Ovary (tissue), 7 donors: ENCODE measurements around the genes NPY1R, KLHL2, MSMO1 and SPOCK3.

- PRO-cap, 7 experiments = no peak in any of the 7 experiments
- RAMPAGE, long total RNA, 2 experiments = no peak in any of the 2 experiments
Measured at GRCh38 chr4:159289216-159289981, 186.5 kb downstream of the RAPGEF2 start.

DNA sequence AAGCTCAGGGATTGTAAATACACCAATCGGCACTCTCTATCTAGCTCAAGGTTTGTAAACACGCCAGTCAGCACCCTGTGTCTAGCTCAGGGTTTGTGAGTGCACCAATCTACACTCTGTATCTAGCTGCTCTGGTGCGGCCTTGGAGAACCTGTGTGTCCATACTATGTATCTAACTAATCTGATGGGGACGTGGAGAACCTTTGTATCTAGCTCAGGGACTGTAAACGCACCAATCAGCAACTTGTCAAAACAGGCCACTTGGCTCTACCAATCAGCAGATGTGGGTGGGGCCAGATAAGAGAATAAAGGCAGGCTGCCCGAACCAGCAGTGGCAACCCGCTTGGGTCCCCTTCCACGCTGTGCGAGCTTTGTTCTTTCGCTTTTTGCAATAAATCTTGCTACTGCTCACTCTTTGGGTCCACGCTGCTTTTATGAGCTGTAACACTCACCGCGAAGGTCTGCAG is 426.5 kb downstream of the NAF1 start:
- PRO-cap, 7 experiments = no peak in any of the 7 experiments
- RAMPAGE, long total RNA, 2 experiments = no peak in any of the 2 experiments

GRCh38 chr4:163025849-163026151 is 140.9 kb downstream of the NAF1 start:
- PRO-cap, 7 experiments = no peak in any of the 7 experiments
- RAMPAGE, long total RNA, 2 experiments = no peak in any of the 2 experiments

- PRO-cap, 7 experiments = peak in 2 of 7 experiments; most common plus-strand start chr4:163165585 (in 2)
- RAMPAGE, long total RNA, 2 experiments = no peak in any of the 2 experiments
Measured at GRCh38 chr4:163165273-163165906, 1.3 kb downstream of the NAF1 start.

DNA sequence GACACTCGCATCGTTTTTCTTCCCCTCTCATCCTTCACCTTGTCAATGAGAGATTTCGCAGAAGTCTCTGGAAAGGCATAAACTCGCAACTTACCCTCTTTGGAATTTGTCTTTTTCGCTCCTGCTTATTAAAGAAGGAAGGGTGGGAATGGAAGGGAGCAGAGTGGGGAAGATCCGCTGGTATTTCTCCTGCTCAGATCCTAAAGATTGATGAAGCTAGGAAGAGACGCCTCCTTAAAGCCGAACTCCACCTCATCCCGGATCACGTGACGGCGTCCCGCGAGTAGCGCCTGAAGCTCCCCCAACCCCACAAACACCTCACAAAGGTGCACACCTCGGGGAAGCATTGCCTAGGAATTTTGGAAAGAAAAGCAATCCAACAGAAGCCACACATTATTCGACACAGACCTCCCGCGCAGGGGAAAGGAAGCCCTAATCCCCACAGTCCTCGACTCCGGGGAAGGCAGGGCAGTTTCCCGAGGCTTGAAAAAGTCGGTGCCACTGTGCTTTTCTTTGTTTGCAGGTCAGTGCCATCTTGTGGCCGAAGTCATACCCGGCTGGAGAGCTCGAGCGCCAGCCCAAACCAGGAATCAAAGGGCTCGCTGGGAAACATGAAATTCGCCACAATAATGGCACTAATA is at the start of gene NPY1R:
Gene NPY1R (minus strand): TSS at position 209 of the 641 bp plus-strand sequence.
- PRO-cap, 7 experiments = peak in 2 of 7 experiments; most common minus-strand start position 209 of the sequence (in 2)
- RAMPAGE, long total RNA, 2 experiments = start-site peak on the minus strand in 1 of 2 experiments, centred at position 199 of the sequence, 56 reads per replicate

DNA sequence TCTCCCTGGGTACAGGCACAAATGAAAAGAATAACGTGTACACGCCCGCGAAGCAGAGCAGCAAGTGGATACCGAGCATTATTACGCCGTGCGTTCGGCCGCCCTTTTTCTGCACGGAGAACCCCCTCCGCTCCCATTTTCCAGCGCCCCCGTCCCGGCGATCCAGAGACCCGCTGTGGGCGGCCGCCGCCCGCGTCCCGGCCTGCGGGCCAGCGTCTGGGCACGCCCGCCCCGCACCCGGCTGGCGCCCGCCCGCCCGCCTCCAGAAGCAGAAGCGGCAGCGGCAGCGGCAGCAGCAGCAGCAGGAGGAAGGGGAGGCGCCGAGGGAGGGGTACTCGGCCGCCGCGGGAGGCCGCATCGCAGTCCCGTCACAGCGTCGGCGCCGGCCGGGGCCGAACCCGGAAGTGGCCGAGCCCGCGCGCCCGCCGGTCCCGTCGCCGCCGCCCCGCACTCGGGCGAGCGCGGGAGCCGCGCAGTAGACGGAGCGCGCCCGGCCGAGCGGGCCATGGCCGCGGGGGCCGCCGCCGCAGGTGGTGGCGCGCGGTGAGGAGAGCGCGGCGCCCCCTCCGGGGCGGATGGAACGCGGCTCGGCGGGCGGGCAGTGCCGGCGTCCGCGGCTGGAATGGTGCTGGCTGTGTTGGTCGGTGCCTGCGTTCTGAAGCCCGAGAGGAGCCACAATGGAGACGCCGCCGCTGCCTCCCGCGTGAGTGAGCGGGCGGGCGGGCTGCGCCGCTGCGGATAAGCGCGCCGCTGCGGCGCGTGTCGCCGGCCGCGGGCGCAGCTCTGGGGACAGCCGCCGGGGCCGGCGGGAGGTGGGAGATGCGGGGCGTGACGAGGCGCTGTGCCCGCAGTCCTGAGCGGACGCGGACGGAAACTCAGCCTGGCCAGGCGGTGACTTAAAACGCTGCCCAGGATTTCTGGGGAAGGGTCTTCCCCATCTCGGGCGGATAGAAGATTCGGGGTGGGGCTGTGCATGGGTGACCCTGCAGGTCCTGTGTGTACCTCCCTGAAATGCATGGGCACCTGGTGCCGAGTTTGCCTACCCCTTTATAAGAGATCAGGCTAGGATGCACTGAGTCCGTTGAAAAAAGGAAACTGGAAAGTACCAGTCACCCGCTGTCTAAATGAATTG is at the start of gene KLHL2:
Gene KLHL2 (plus strand): TSS at position 362 of the 1,132 bp plus-strand sequence.
- PRO-cap, 7 experiments = peak in 7 of 7 experiments; most common plus-strand start position 478 of the sequence (in 7); most common minus-strand start position 406 of the sequence (in 7)
- RAMPAGE, long total RNA, 2 experiments = no peak in any of the 2 experiments

GRCh38 chr4:165222325-165223501 is 15.4 kb downstream of the KLHL2 start:
- PRO-cap, 7 experiments = peak in 1 of 7 experiments; most common minus-strand start chr4:165222471 (in 1)
- RAMPAGE, long total RNA, 2 experiments = no peak in any of the 2 experiments

GRCh38 chr4:165327616-165328518 is at the start of gene MSMO1:
Gene MSMO1 (plus strand): TSS chr4:165327669.
- PRO-cap, 7 experiments = peak in 7 of 7 experiments; most common plus-strand start chr4:165327720 (in 6)
- RAMPAGE, long total RNA, 2 experiments = start-site peak on the plus strand in 2 of 2 experiments, at chr4:165327685-165327717 at its widest, 254 to 518 reads per replicate

GRCh38 chr4:165343801-165344725 is 16.6 kb downstream of the MSMO1 start:
- PRO-cap, 7 experiments = peak in 1 of 7 experiments; most common plus-strand start chr4:165343925 (in 1)
- RAMPAGE, long total RNA, 2 experiments = no peak in any of the 2 experiments

DNA sequence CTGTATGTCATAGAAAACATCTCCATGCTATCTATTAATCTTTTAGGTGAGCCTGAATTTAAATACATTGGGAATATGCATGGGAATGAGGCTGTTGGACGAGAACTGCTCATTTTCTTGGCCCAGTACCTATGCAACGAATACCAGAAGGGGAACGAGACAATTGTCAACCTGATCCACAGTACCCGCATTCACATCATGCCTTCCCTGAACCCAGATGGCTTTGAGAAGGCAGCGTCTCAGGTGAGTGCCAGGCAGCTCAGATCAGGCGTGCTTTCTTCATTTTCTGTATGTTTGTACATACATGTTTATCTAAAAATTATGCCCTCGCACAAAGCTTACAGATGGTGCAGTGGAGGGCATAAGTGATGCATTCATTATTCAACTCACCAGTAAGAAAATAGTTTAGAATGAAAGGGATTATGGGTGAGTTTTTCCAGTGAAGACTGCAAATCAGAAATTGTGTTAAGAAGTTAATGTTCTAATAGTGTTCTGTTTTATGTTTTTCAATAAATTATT is 85.6 kb downstream of the CPE start:
- PRO-cap, 7 experiments = no peak in any of the 7 experiments
- RAMPAGE, long total RNA, 2 experiments = start-site peak on the plus strand in 1 of 2 experiments, centred at position 79 of the sequence, 27 reads per replicate

DNA sequence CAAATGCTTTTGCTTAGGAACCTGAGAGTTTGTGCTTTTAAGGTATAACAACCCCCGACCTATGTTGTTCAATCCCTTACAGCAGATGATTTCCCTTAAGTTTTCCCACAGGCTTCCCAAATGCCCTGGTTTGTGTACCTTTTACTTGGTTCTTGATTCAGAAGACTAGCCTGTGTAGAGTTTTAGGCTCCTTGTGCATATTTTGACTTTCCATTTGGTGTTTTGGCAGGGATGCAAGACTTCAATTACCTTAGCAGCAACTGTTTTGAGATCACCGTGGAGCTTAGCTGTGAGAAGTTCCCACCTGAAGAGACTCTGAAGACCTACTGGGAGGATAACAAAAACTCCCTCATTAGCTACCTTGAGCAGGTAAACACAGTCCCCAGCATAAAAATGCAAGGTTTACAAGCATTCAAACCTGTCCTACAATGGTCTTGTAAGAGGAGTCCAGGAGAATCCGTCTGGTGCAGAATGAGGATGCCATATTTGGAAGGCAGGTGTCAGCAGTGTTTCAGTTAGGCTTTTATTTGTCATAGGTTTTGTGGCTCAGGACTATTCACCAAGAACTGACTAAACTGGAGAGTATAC is 108.5 kb downstream of the CPE start:
- PRO-cap, 7 experiments = no peak in any of the 7 experiments
- RAMPAGE, long total RNA, 2 experiments = start-site peak on the plus strand in 1 of 2 experiments, centred at positions 270 to 335 of the sequence, 19 to 24 reads per replicate

DNA sequence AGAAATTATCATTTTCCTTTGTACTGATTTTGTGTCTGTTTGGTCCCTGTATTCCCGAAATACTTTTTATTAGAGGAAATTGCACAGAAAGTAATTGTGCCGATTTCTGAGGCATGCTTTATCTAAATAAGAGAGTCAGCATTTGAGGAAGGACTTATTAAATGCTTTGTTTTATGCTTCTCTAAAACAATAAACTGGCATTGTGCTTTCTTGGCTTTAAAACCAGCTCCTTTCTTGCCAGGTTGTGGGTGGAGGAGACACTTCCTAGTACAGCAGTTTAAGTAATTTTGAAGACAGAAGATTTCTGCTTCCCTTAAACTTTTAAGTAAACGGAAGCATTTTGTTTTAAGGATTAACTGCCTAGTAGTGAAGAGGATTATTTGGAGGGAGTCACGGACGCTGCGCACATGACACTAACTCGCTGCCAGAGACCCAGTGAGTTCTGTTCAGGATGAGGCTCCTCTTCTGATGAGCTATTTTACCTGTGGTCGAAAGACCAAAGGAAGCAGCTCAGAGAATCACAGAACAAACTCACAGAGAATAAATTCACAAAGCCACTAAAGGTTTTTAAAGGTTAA is 169.5 kb downstream of the TLL1 start:
- PRO-cap, 7 experiments = no peak in any of the 7 experiments
- RAMPAGE, long total RNA, 2 experiments = no peak in any of the 2 experiments

GRCh38 chr4:166093051-166093396 is 220.0 kb downstream of the TLL1 start:
- PRO-cap, 7 experiments = peak in 1 of 7 experiments; most common minus-strand start chr4:166093210 (in 1)
- RAMPAGE, long total RNA, 2 experiments = no peak in any of the 2 experiments

DNA sequence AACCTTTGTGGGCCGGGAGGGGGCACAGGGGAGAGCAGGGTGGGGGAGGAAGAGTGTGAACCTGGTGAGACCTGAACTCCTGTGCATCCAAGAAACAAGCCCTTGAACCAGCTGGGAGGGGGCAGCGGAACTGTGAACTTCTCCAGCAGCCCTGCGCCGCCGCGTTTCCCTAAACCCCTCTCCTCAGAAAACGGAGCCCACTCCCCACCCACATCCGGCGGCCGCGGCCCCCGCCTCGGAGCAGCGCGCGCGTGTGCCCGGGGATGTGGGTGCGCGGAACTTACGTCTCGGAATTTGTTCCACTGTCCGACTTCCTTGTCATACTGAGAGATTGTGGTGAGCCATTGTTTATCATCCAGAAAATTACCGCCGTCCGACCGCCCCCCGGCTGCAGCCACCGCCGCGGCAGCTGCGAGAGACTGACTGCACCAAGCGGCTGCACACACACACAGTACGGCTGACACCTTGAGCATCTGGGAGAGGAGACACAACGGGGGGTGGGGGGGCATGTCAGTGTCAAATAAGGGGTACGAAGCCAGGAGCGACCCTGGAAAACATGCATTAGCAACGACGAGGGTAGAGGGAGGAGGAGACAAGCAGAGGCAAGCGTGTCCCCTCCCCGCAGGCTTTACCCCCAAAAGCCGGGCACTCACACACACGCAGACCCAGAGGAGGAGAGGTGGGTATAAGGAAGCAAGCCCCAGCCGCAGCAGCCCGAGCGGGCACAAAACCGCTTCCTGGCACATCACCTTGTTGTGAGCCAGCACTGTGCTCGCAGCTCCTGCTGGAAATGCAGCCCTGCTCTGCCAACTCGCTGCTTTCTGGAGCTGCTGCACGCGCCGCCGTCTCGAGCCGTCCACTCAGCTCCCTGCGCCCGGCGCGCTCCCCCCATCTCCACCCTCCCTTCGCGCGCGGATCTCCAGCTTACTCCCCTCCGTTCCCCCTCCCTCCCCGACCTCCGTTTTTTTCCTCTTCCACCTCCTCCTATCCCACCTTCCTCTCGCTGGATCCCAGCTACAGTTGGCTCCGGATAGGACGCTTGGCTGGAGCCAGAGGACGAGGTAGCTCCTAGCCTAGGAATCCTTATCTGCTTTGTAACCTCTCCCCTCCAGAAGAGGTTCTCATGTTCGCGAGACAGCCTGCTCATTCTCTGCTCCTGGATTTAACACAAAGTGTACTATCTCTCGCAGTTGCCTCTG is at the start of gene SPOCK3:
Gene SPOCK3 (minus strand): TSS at position 794 of the 1,199 bp plus-strand sequence.
- PRO-cap, 7 experiments = peak in 2 of 7 experiments; most common plus-strand start position 1,006 of the sequence (in 1); most common minus-strand start position 421 of the sequence (in 1)
- RAMPAGE, long total RNA, 2 experiments = start-site peak on the minus strand in 2 of 2 experiments, centred at positions 800 to 880 of the sequence, 40 to 123 reads per replicate

- PRO-cap, 7 experiments = no peak in any of the 7 experiments
- RAMPAGE, long total RNA, 2 experiments = no peak in any of the 2 experiments
Measured at GRCh38 chr4:168498152-168498694, 1.4 kb downstream of the PALLD start.

GRCh38 chr4:168560005-168560650 is 63.3 kb downstream of the PALLD start:
- PRO-cap, 7 experiments = no peak in any of the 7 experiments
- RAMPAGE, long total RNA, 2 experiments = no peak in any of the 2 experiments

GRCh38 chr4:168604406-168604926 is 107.6 kb downstream of the PALLD start:
- PRO-cap, 7 experiments = no peak in any of the 7 experiments
- RAMPAGE, long total RNA, 2 experiments = no peak in any of the 2 experiments

DNA sequence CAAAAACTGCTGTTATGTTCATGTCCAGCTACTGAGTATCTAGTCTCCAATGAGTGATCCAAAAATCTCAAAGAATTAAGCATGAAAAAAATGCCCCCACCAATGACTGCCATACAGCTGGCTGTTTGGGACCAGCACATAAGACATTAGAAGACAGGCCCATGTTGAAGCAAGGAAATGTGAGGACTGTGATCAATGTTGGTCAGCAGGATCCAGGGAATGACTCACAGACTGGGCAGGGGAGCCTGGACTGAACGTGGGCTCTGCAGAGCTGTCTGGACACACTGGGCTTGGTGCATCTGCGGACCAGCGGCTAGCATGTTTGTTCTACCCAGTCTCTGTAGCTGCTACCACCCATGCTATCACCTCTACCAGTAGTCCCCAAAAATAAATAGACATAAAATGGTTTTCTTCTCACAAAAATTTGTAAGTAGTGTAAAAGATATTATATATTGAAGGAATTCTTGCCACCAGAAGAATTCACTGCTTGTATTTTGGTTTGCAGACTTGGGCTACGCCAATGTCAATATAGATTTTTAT is 108.6 kb downstream of the PALLD start:
- PRO-cap, 7 experiments = no peak in any of the 7 experiments
- RAMPAGE, long total RNA, 2 experiments = no peak in any of the 2 experiments

DNA sequence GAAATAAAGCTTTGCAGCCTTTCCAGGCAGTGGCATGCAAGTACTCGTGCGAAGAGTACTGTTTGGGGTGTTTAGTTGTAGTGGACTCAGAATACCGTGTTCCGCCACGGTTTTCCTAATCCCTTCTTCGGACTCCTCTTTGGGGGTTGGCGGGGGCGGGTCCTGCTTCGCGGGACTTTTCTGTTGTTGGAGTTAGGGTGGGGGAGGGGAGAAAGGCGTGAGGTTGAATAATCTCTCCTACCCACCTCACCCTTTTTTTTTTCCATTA is 135.0 kb downstream of the PALLD start:
- PRO-cap, 7 experiments = peak in 3 of 7 experiments; most common plus-strand start position 195 of the sequence (in 3); most common minus-strand start position 88 of the sequence (in 2)
- RAMPAGE, long total RNA, 2 experiments = no peak in any of the 2 experiments

GRCh38 chr4:168694331-168694596 is 197.4 kb downstream of the PALLD start:
- PRO-cap, 7 experiments = peak in 5 of 7 experiments; most common minus-strand start chr4:168694404 (in 4)
- RAMPAGE, long total RNA, 2 experiments = no peak in any of the 2 experiments